Measurements from ENCODE around the gene PPP2R5B.

DNA sequence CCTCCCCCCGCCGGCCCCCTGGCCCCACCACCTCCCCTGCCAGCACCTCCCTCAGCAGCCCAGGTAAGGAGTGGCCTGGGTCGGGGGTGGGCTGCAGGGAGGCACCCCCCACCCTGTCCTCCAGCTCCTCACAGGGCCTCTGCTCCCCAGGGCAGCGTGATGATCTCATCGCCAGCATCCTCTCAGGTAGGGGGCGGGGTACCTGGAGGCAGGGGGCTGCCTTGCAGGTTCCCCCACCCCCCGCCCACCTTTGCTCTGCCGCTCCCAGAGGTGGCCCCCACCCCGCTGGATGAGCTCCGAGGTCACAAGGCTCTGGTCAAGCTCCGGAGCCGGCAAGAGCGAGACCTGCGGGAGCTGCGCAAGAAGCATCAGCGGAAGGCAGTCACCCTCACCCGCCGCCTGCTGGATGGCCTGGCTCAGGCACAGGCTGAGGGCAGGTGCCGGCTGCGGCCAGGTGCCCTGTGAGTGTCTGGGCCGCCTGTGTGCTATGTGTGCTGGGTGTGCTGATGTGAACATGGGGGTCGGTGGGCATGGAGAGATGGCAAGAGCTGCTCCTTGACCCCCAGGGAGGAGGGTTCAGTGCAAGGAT lies 13.8 kb downstream of the PLCB3 start:
- PRO-cap: no peak

GRCh38 chr11:64284947-64285636 lies 556 bp upstream of the GPR137 start:
- PRO-cap: unidirectional peak, minus-strand start at chr11:64285112

GRCh38 chr11:64299238-64300116 lies 681 bp upstream of the CATSPERZ start:
- PRO-cap: no peak

GRCh38 chr11:64305349-64305476 lies 111 bp upstream of the ESRRA start:
- PRO-cap: no peak

DNA sequence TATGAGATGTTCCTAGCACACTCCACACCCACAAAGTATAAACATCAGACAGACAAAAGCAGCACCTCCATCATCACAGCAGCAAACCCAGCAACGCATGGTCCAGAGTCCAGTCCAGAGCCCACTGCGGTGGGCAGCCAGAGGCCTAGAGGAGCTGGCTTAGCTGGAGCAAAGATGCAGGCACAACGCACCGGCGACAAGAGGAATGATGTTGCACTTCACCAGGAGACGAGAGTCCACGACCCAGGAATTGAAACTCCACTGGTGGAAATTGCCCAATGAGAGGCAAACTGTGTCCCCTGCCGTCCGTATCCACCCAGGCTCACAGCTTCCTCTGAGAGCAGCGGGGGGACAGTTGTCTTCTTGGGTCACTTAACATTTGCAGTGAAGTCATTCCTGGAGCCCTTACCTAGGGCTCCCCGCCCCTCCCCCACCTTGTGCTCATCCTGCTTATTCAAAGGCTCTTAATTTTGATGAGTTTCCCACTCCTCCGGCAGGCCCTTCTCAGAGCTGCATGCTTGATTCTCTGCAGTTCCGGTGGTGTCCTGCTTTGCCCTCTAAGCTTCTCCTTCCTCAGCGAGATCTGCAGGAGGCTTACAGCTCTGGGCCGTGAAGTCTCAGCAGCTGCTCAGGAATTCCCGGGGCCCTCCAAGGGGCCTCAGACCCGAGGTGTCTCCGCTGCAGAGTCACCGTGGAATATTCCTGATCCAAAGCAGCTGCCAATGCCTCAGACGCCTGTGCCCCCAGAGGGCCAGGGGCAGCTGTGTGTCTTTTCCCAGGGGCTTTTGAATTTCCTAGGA lies 36.9 kb downstream of the RPS6KA4 start:
- PRO-cap: no peak

DNA sequence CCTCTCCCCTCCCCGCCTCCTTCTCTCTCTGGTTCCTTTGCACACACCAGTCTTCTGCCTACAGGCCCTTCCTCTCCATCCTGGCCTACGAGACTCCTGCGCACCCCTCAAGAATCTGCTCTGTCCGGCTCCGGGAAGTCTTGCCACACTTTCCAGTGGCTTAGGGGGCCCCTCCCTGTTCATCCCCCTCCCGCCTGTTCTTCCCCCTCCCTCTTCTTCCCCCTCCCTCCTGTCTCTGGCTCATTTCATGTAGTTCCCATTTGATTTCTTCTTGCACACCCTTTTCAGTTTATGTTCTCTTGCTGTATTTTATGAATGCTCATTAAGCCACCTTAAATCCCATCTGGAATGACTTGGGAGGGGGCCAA lies 50.8 kb downstream of the RPS6KA4 start:
- PRO-cap: no peak

DNA sequence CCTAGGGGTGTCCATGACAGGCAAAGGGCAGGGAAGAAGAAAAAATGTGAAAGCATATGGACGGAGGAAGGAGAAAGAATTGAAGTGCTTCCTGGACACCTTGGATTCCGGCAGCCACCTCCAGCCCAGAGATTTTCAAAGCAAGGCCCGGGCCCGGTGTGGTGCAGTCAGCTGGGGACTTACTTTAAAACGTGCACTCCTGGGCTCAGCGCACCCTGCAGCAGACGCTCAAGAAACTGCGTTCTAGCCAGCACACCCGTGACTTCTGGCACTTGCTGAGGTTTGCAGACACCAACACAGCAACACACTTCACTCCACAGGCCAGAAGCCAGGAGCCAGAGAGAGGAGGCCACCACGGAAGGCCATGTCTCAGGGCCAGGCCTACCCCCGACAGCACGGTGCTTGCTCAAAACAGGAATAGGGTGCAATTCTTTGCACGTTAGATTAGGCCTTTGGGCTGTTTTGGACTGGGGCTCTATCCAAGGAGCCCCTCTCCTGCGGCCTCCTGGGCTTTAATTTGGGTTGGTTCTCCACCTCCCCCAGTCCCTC lies 1.9 kb upstream of the SLC22A11 start:
- PRO-cap: no peak

GRCh38 chr11:64609148-64609819 lies 18.3 kb downstream of the SLC22A12 start:
- PRO-cap: no peak

GRCh38 chr11:64637210-64637685 lies 46.2 kb downstream of the SLC22A12 start:
- PRO-cap: no peak

DNA sequence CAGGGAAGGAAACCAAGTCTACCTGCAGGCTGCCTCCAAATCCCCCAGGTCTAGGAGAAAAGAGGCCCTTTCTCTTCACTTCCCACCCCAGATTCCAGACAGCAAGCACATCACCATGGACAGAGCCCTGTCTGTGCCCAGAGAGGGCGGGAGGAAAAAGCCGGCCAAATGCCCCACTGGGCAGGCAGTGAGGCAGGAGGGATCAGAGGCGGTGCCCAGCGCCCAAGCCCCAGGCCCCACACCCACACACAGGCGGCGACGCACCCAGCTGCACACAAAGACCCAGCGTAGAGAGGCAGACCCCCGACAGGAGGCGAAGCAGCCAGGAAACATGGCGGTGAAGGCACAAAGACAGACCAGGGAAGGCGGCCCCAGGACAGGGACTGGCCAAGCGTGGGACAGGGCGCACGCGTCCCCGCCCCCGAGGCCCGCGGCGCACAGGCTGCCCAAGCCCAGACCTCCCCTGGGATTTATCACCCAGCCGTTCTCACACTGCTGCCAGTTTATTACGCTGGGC lies 46.8 kb downstream of the SLC22A12 start:
- PRO-cap: no peak

DNA sequence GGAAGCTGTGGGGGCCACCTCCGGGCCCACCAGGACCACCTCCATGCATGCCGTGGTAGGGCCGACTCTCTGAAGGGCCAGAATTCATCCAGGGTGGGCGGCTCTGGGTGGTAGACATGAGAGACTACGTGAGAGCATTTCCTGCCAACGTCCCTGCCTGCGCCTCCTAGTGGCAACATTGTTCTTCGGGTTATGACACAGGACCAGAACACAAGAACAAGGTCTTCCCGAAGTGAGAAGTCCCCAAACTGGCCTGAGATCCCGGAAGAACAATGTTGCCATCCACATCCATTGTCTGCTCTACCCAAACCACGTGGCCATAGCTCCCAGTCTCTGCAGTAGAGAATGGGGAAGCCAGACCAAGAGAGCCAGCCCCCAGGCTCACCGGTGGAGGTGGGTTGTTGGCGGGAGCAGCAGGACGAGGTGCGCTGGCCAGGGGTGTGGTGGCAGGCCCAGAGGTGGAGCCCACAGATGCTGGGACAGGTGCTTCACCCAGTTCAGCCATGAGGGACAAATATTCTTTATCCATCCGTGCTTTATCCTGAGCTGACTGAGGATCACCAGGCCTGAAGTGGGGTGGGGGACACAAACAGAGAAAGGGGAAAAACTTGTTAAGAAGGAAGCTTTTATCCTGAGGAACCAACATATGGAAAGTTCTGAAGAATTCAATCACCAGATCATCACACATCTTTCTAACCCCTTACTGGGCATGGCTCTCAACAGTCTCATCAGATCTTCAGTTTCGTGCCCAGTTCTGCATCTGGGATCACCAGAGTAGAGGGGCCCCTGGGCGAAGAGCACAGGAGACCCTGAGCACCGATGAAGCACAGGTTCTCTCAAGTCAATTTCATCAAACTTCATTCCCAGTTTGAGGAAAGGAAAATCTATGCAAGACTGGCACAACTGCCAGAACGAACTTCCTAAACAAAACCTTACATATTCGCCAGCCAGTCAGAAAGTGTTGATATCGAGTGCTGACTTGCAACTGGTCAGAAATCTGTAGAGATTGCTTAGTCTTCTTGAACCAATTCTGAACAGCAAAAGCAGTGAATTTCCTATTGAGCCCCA lies 8.3 kb upstream of the PYGM start:
- PRO-cap: no peak

DNA sequence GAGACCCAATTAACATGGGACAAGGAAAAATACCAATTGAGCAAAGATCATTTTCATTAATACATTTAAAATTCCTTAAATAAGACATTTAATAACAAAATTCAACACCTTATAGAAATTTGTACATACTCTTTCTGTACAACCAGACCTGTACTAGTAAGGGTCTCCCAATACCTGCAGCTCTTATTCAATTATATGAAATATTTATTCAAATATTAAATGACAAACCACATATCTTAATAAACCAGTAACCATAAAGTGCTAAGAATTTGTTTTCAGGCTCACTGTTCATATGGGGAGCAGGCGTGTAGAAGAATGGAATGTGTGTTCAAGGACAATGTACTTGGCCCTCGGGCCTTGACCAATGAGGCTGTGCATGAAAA lies 4.4 kb downstream of the SF1 start:
- PRO-cap: no peak

DNA sequence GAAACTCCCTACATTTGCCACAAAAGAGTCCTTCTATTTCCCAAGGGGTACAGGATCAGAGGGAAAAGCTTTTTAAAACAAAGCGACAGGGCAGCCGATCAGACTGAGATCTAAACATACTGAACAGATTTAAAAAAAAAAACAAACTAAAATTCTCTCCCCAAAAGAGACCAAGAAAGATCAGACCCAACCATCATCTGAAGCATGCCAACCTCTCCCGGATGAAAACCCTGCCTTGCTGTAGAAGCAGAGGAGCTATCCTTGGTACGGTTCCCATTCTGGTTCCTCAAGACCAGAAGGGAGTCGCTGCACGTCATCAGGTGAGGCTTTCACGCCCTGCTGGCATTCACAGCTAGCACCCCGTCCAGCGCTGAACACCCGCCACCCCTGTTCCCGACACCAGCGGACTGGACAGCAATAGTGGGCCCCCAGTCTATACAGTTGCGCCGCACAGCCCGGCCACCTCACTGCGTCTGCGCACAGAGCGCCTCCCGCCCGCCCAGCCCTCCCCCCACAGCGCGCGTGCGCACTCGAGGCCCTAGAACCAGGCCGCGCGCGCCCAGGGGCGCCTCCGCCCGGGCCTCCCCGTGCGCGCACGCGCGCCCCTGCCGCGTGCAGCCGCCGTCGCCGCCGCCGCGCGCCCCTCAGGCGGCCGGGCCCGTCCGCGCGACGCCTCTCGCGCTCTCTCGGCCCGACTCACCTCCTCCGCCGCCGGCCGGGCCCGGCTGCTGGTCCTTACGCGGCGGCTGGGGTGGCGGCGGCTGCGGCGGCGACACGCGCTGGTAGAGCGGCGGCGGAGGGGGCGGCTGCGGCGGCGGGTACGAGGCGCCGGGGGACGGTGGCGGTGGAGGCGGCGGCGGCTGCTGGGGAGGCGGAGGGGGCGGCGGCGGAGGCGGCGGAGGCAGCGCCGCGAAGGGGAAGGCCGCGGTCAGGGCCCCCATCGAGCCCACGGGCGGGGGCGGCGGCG lies 772 bp downstream of the SF1 start:
- PRO-cap: no peak

DNA sequence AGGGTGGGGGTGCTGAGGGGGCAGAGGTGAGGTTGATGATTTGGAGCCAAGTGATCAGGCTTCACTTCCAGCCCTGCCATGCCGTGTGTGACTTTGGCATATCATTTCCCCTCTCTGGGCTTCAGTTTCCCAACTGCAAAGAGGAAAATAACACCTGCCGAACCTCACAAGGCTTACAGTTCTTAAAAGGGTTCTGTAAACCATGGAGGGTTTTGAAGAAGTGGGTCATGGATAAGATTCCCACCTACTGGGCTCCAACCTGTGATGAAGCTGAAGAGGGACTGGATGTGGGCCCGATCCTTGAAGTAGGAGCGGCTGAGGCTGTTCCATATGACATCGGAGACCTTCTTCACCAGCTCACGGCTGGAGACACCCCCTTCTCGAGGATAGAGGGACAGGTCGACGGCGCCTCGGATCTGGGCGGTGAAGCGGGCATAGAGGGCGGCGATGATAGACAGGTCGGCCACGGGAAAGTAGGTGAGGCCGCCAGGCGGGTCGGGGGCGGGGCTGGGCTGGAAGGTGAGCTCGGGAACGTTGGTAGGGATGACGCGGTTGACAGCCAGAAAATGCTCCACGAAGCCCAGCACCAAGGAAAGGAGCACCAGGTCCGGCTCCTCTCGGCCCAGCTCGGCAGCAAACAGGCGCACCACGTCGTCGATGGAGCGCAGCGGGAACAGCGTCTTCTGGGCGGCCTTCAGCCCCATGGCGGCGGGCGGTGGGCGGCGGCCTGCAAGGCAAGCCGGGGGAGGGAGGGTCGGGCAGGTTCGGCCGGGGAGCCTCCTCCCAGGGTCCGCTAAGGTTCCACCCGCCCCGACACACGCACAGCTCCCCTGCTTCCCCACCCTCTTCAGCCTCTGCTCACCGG lies 713 bp downstream of the MEN1 start:
- PRO-cap: no peak

GRCh38 chr11:64867646-64868520 lies 10.5 kb downstream of the EHD1 start:
- PRO-cap: no peak

DNA sequence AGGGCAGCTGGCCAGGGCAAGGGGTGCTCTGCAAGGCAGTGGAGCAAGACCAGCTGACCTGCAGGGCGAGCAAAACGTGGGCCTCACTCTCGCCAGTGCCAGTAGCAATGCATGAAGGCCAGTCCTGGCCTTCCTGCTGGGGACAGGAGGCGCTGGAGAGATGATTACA lies 2.8 kb downstream of the EHD1 start:
- PRO-cap: no peak

DNA sequence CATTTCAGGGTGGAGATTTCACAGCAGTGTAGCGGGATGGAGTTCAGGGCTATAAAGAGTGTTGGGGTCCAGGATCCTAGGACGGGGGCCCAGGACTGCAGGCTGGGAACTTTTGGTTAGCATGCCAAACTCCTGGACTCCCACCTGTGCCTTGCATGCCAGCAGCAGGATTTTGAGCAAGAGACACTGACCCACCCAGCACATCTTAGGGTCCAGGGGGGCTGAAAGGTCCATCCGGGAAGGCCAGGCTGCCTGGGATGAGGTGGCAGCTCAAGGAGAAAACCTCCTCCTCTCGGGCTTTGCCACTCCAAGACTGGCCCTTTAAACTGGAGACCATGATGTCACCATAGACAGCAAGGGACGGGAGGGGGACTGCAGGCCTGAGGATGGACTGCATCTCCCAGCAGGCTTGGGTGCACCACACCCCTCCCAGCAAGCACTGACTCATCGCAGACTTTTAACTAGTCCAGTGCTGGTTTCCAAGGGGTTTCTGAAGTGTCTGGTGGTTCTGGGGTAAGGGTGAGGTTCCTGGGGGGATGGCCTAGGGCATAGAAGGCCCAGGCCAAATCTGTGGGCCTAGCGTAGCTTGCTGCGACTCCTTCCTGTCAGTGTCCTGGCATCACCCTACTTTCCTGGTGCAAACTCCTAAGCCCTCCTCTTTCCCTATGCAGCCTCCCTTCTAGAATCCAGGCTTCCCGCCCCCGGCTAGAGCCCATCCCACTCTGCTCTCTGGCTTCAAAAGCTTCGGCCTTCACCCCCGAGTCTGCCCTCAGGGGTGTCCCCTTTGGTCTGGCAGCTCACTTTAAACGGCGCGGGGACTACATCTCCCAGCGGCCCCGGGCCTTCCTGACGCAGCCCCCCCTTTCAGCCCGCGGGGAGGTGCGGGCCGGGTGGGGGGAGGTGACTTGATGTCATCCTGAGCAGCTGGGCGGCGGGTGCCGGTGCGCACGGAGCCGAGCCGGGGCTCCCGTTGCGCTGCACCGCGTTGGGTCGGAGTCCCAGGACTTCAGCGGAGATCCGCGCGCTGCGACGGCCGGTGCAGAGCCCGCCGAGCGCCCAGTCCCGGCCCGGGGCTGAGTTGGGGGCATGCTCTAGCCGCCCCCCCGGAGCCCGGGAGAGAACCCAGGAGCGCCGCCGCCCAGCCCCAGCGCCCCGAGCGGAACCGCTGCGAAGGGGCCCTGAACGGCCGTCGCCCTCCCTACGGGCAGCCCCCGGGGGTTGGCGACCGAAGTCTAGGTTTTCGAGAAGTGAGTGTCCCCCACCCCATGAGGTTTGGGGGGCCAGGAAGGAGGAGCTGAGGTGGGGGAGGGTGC lies at the start of gene PPP2R5B:
Gene PPP2R5B, plus strand, starts transcription at position 908 of the 1,313 bp plus-strand sequence.
- PRO-cap: no peak

- PRO-cap: no peak
Observed at GRCh38 chr11:64932614-64932958, 3.1 kb downstream of the GPHA2 start.

- PRO-cap: no peak
Observed at GRCh38 chr11:64932959-64933441, 2.7 kb downstream of the GPHA2 start.

- PRO-cap: no peak
Observed at GRCh38 chr11:64971681-64971895, 320 bp downstream of the MAJIN start.